Hair follicular keratinocyte (primary cell): Measurements from ENCODE around the genes RPUSD1 and SOX8.

DNA sequence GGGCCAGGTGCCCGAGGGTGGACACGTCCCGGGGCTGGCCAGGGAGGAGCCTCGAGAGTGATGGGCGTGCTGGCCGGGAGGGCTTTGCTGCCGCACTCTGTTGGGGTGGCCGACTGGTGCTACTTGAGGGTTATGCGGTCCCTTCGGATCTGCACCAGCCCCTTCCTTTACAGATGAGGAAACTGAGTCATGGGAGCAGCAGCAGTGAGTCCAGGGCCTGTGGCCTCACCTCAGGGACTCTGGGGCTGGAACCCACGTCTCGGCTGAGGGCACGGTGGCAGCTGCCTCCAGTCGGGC is 4.1 kb downstream of the RPUSD1 start:
- RAMPAGE, long total RNA, result no peak

DNA sequence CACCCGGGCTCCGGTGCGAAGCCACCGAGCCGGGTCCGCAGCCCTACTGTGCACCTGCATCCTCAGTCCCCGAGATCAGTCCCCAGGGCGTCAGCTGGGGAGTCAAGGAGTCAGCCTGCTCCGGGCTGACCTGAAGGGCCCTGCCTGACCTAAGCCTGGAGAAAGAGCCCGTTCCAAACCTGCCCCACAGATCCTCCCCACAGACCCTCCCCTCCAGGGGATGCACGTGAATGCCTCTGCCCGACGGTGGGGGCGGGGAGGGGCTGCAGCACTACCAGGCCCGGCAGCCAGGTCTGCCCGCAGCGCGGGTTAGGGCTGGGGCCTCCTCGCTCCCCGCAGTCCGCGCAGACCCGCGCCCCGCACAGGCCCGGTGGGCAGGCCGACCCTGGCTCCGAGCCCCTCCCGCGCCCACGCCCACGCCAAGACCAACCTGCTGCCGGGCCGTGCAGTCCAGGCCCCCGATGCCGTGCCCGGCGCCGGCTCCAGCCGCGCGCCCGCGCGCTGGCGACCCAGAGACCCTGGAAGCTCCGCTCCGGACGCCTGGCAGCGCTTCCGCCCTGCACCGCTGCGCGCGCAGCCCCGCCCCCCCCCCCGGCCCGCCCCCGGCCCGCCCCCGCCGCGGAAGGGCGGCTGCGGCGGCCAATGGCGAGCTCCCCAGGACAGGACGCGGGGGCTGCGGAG is at the start of gene RPUSD1:
TSS of gene RPUSD1 (minus strand) at position 556 of the 681 bp plus-strand sequence.
- RAMPAGE, long total RNA, result no peak

DNA sequence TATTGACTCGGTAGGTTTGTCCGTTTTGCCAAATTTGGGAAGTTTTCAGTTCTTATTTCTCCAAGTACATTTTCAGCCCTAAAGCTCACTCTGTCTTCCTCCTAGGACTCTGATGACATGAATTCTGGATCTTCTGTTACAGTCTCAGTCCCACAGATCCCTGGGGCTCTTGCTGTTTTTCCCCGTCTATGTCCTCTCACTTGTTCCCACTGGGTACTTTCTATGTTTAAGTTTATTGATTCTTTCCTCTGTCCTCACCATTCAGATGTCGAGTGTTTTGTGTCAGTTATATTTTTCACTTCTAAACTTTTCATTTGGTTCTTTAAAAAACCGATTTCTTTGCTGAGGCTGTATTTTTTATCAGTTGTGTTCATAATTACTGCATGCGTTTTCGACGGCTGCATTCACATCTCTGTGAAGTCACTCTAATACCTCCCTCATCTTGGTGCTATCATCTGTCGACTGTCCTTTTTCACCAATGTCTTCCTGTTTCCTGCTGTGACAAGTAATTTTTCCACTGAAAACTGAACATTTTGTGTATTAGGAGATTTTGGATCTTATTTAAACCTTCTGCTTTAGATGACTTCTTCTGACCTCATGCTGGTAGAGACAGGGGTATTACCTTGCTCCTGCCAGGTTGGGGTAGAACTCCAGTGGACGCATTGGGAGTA is 65.3 kb upstream of the GNG13 start:
- RAMPAGE, long total RNA, result no peak

DNA sequence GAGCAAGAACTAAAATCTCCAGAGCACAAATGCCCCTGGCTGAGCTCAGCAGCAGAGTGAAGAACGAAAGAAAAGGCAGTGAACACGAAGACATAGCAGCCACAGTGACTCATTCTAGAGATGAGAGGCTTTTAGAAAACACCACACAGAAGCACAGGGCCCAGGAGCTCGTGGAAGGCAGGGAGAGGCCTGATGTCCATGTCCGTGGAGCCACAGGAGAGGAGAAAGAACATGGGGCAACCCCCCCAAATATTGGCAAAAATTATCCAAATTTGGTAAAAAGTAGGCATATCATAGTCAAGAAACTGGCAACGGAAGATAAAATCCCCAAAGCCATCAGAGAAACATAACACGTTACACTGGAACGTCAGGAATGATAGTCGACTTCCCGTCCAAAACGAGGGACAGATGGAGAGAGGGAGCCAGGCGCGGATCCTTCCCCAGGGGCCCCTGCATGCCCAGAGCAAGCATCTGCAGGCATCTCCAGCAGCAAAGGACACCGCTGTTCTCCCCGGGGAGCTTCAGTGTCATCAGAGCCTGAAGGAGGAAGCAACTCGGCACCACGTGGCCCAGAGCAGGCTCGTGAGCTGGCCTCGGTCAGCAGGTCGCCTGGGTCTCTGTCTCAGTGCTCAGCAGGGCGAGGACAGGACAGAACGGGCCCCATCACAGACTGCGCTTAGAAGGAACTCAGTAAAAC is 50.2 kb downstream of the LMF1 start:
- RAMPAGE, long total RNA, result no peak

- RAMPAGE, long total RNA, result no peak
Observed at GRCh38 chr16:969881-970376, 855 bp downstream of the LMF1 start.

DNA sequence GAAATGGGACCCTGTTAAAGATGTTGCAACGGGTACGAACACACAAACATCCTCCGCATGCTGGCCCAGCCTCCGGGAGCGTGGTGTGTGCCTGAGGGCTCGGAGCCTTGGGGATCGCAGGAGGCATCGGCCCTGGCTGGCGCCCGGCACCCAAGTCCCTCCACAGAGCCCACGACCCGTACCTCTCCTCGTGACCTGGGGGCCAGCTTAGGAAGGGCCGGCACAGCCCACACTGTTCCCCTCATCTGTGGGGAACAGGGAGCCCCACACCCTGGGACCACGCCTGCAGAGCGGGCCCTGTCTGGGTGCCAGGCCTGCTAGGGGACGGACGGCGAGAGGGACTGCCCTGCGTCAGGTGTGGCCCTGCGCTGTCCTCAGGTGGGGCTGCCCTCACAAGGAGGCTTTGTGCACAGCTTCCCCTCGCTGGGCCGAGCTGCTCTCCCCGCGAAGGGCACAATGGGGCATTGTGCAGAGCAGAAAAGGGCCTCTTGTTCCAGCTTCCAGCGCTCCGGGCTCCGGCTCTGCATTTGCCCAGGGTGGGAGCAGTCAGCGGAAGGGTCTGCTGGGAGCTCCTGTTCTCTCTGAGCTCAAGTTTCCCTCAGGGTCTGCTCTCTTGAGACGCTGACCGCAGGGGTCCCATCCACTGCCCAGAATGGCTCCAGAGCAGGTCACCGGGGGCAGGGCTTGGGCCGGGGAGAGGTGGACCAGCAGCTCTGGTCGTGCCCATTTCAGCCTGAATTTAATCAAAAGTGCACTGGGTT is 1.7 kb upstream of the LMF1 start:
- RAMPAGE, long total RNA, result no peak

GRCh38 chr16:976795-977857 is 4.4 kb upstream of the SOX8 start:
- RAMPAGE, long total RNA, result no peak

DNA sequence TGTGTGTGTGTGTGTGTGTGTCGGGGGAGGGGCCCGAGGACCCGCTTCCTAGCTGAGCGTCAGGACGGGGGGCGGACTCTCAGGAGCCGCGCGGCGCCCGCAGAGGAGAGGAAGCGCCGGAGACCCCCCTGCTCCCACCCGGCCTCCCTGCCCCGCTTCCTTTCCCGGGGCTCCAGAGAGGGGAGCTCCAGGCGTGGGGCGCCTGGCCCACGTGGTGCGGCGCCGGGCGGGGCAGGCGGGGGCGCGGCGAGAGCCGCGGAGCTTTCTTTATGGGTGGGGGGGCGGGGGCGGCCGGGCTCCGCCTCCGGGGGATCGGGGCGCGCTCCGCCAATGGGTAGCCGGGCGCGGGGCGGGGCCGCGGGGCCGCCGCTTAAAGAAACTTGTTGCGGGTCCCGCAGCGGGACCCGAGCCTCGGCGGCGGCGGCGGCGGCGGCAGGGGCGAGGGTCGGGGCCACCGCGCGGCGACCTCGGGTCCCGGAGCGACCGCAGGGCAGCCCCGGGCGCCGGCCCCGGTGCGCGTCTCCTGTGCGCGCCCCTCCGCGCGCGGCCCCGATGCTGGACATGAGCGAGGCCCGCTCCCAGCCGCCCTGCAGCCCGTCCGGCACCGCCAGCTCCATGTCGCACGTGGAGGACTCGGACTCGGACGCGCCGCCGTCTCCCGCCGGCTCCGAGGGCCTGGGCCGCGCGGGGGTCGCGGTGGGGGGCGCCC is at the start of gene SOX8:
TSS of gene SOX8 (plus strand) at position 400 of the 709 bp plus-strand sequence.
- RAMPAGE, long total RNA, result no peak

DNA sequence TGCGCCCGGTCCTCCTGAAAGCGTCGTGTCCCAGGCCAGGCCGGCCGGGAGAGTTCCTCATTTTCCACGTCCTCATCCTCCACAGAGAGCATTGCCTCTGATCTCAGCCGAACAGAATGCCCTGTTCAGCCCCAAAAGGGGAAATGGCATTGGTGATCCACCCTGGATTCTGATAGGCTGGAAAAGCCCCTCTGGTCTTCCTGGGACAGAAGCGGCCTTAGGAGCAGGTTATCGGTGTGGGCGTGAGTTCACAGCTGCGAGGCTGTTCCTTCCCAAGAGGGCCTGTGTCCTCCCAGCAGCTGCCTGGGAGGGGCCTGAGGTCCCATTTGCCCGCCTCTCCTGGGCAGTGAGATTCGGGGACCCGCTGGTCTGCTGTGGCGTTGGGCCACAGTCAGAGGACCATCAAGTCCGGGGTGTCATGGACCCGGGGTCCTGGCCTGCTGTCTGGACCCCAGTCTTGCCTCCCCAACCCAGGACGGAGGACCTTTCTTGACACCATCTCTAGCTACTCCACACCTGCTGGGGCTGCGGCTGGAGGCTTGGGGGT is 7.2 kb downstream of the SOX8 start:
- RAMPAGE, long total RNA, result no peak

DNA sequence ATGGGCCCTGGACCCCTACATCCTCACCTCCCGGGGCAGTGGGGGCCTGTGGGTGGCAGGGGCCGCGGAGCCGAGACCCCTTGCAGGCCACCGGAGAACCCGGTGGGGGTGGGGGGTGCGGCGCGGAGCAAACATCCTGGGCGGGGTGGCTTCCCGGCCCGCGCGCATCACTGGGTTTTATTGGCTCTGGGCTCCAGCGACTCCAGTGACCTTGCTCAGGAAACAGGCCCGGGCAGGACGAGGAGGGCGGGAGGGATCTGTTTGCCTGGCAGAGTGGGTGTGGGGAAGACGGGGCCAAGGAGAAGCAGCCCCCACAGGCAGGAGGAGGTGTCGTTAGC is 10.4 kb downstream of the SSTR5 start:
- RAMPAGE, long total RNA, result no peak

DNA sequence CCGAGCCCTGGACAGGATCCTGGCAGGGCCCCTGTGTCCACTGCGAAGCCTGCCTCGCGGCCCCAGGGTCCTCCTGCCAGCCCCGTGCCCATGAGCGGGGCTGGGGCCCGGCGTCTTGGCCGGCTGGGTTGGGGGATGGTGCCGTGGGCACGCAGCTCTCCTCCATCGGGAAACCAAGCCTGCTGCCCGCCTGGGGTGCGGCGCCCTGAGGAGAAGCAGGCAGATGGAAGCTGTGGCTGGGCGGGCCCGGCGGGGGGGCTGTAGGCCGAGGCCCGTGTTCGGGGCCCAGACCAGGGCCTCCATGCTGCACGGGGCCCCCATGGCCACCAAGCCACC is 203 bp upstream of the C1QTNF8 start:
- RAMPAGE, long total RNA, result no peak

DNA sequence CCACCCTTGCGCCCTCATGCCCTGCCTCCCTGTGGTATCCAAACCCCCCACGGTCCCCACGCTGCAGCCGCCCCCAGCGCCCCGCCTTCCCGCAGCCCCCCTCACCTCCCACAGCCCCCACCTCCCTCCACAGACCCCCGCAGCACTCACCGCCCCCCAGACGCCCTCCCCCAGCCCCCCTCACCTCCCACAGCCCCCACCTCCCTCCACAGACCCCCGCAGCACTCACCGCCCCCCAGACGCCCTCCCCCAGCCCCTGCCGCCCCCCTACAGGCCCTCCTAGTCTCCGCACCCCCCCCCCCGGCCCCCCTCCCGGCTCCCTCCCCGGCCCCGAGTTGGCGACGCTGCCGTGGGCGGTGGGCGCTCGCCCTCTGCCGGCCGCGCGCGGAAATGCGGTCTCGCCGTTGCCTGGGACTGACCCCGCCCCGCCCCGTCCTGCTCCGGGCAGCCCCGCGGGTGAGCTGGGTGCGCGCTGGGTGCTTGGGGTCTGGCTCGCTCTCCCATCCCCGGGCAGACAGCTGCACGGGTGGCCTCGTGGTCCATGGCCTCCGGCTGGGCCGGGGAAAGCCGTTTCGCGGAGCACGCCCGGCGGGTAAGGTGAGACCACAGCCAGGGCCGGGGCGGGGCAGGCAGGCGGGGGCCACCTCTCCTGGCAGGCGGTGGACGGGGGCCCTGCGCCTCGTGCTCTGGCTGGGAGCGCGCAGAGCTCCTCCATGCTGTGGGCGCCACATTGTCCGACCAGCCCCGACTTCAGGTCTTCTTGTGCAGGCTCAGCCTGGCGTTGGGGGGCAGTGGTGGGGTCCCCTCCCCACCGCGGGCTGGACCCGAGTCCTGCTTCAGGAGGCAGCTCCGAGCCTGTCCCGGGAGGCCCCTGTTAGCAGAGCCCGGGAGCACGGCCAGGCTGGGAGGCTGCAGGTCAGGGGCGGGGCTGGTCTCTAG is 6.8 kb upstream of the C1QTNF8 start:
- RAMPAGE, long total RNA, result no peak

DNA sequence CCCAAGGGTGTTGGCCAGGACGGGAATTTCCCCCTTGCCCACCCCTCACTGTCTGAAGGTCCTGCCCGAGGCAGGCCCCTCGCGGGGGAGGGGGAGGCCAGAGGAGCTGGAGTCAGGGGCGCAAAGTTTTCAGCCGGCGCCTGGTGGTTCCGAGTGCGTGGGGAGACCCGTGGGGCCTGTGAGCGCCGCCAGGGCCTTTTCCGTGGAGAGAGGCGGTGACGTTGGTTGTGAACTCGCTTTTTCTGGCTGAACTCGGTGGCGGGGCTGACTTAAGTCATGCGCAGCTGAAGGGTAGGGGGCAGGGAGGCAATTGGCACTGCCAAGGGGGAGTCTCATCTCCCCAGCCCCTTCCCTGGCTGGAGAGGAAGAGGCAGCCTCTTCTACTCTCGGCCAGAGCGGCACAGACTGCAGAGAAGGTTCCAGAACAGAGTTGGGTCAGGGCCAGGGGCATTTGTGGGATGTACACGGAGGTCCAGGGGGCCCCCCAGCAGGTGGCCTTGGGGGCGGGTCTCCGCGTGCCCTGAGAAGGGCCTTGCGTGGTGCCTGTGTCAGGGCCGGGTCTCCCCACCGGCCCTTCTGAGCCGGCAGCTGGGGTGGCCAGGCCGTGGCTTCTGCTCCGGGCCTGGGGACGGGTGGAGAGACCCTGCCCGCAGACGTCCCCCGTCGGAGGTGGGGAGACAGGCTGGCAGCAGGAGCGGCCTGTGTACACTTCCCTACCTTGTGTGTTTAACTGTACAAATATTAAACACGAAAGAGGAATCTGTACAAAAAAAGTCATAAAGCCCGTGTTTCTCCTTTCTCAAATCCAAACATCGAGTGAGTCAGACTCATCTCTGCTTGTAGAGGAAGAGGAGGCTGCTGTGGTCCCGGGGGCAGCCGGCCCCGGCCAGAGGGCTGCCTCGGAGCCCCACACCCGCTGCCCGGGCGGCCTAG is 1.7 kb downstream of the CACNA1H start:
- RAMPAGE, long total RNA, result no peak

GRCh38 chr16:1159342-1159889 is 6.5 kb downstream of the CACNA1H start:
- RAMPAGE, long total RNA, result no peak

GRCh38 chr16:1169385-1170159 is 16.7 kb downstream of the CACNA1H start:
- RAMPAGE, long total RNA, result no peak

- RAMPAGE, long total RNA, result no peak
Observed at GRCh38 chr16:1192937-1193896, 31.9 kb downstream of the TPSG1 start.

DNA sequence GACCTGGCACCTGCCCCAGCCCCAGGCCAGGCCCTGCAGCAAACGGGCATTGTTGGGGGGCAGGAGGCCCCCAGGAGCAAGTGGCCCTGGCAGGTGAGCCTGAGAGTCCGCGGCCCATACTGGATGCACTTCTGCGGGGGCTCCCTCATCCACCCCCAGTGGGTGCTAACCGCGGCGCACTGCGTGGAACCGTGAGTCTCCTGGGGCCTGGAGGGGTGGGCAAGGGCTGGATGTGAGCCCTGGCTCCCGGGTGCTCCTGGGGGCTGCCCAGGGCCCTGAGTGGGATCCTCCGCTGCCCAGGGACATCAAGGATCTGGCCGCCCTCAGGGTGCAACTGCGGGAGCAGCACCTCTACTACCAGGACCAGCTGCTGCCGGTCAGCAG is 620 bp downstream of the TPSD1 start:
- RAMPAGE, long total RNA, result no peak

DNA sequence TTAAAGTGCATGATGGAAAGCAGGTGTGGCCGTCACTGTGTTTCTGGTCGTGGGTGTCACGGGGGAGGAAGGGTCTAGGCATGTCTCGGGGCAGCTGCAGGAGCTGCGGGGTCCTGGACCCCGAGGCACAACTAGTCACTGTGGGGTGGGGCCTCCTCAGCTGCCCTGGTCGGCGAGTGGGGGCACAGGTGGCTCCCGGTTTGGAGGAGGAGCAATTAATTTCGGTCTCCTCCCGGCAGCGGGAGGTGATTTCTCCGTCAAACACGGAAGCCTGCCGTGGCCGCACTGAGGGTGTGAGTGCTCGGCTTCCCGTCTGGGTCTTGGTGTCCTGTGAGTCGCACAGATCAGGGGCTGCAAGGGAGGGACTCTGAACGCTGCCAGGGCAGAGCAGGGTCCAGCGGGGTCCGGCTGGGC is 3.1 kb downstream of the TPSD1 start:
- RAMPAGE, long total RNA, result no peak

DNA sequence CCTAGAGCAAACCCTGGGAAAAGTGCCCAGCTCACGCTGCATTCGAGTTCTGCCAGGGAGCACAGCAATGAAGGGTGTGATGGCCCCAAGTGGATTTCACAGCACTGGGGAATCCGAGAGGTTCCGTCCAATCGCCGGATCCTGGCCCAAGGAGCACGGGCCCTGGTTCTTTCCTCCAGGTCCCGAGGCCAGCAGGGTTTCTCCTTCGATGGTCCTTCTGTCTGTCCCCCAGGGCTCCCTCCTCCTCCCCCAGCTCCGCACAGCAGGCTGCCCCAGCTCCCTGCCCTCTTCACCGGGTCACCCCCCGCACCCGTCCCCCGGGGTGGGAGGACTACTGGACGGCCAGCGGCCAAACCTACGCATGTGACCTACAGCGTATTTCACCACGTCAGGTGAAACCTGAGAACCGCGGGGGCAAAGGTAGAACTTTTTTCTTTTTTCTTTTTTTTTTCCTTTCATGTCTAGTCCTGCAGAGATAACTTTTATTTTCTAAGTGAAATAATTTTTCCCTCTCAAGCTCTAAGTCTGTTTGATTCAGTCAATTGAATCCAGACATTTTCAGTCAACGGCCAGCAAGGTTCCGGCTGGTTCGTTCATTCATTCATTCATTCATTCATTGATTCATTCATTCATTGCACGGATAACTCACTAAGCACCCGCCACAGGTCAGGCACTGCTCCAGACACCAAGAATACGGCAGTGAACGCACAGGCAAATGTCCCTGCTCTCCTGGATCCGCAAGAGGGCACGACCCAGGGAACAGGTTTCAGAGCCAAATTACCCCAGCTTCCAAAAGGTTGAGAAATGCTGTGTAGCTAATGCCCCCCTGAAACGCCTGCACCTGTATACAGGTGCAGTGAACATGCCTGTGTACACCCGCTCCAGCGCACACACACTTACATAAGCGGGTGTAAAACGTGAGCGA is 9.9 kb upstream of the UBE2I start:
- RAMPAGE, long total RNA, result no peak

- RAMPAGE, long total RNA, result no peak
Observed at GRCh38 chr16:1315069-1315435, 5.6 kb downstream of the UBE2I start.